Frontal cortex (tissue), 2 donors: ENCODE results near the gene USP17L18.

DNA sequence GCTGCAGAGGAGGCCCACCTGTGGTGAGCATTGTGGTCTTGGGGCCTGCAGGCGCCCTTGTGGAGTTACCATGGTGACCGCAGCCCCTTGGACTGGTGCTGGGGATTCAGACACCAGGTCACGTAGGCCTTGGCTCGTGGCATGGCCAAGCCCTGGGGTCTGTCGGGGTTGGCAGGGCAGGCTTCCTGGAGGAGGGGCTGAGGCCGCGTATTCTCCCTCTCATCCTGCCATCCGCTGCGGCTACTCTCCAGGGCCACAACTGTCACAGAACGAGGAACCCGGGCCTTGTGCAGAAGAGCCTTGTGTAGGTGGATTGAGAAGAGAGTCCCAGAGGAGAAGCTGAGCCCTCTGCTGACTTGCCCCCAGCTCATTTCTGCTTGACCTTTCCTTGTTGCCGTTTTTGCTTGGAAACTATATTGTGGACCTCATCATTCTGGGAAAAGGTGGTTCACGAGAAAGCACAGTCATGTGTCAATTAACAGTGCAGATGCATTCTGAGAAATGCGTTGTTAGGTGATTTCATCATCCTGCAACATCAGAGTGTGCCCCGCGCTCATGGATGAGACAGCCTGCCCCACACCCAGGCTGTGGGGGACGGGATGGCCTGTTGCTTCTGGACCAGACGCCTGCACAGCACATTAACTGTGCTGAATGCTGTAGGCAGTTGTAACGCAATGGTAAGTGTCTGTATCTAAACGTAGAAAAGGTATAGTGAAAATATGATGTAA, 38.4 kb downstream of the TRMT44 start:
- RAMPAGE, long total RNA = no peak

DNA sequence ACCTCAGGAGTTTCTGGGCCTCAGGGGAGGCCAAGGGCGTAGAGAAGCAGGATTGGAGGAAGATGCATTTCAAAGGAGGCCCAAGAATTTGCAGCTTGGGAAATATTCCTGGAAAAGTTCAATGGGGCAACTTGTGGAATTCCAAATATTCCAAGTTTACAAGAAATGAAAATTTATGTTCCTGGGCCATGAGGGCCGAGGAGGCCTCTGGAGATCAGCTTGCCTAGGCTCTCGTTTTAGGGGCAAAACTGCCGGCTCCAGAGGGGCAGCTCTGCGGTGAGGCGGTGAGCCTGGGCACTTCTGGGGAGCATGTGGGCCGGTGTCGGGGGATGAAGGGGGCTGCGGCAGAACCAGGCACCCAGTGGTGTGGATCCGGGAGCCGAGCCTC, 54.7 kb upstream of the GPR78 start:
- RAMPAGE, long total RNA = no peak

DNA sequence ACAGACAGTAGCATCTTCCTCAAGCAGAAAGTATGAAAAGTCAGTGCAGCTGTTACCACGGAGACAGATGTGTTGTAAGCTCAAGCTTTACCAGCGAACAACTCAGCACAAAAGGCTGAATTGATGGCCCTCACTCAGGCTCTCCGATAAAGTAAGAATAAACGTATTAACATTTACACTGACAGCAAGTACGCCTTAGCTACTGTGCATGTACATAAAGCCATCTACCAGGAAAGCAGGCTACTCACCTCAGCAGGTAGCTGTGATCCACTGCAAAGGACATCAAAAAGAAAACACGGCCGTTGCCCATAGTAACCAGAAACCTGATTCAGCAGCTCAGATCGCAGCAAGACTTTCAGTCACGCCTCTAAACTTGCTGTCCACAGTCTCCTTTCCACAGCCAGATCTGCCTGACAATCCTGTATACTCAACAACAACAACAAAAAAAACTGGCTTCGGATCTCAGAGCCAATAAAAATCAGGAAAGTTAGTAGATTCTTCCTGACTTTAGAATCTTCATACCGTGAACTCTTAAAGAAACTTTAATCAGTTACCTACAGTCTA, 97.5 kb upstream of the FAM90A26 start:
- RAMPAGE, long total RNA = no peak

- RAMPAGE, long total RNA = no peak
Observed at GRCh38 chr4:9248330-9248782, at the start of gene USP17L18. Gene USP17L18 (plus strand): TSS chr4:9248630.

- RAMPAGE, long total RNA = no peak
Observed at GRCh38 chr4:9498233-9498999, 54.2 kb downstream of the DEFB131A start.

DNA sequence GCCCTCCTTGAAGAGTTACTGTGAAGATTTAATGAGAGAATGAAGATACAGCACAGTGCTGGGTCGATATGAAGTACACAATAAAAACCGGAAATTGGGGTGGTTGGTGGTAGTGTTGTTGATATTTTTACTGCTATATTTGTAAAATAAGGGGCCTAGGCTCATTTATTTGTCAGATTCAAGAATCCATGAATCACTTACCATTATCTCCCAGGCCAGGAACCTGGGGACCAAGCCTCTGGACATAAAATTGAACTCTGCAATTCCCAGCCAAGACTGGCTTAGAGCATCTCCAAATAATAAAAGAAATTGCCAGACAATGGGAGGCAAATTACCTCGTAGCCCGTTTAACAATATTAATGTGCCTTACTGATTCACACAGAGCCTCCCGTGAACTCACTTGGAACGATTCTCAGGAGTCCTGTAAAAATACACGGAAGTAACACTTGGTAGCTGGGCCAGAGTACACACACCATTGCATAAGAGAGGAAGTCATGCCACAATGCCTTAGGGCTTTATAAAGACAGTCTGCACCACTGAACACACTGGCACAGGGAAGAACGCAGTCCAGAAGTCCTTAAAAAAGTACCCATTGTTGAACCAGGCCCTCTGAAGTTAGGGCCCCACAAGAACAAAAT, 15.2 kb downstream of the SLC2A9 start:
- RAMPAGE, long total RNA = no peak

DNA sequence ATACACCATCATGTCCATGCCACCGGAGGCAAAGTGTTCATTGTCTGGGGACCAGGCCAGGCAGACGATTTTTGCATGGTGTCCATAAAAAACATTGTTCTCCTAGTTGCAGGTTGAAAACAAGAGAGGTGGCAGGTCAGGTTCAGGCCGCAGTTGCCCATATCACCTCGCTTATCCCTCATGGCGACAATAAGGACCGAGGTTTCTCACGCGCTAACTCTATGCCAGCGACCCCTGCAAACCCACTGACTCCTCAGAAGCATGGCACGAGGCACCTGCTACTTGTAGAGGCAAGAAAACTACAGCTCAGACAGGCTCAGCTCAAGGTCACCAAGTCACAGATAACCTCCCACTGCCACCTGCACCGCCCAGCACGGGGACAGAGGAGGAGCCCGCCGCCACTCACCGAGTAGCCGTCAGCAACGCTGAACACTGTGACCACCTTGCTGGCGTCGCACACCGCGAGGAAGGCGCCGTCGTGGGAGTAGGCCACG, 39.2 kb downstream of the WDR1 start:
- RAMPAGE, long total RNA = no peak

- RAMPAGE, long total RNA = no peak
Observed at GRCh38 chr4:10094582-10095676, 21.7 kb downstream of the WDR1 start.

GRCh38 chr4:10118037-10118975, 1.7 kb upstream of the WDR1 start:
- RAMPAGE, long total RNA = no peak

- RAMPAGE, long total RNA = no peak
Observed at GRCh38 chr4:10123250-10124029, 6.8 kb upstream of the WDR1 start.

DNA sequence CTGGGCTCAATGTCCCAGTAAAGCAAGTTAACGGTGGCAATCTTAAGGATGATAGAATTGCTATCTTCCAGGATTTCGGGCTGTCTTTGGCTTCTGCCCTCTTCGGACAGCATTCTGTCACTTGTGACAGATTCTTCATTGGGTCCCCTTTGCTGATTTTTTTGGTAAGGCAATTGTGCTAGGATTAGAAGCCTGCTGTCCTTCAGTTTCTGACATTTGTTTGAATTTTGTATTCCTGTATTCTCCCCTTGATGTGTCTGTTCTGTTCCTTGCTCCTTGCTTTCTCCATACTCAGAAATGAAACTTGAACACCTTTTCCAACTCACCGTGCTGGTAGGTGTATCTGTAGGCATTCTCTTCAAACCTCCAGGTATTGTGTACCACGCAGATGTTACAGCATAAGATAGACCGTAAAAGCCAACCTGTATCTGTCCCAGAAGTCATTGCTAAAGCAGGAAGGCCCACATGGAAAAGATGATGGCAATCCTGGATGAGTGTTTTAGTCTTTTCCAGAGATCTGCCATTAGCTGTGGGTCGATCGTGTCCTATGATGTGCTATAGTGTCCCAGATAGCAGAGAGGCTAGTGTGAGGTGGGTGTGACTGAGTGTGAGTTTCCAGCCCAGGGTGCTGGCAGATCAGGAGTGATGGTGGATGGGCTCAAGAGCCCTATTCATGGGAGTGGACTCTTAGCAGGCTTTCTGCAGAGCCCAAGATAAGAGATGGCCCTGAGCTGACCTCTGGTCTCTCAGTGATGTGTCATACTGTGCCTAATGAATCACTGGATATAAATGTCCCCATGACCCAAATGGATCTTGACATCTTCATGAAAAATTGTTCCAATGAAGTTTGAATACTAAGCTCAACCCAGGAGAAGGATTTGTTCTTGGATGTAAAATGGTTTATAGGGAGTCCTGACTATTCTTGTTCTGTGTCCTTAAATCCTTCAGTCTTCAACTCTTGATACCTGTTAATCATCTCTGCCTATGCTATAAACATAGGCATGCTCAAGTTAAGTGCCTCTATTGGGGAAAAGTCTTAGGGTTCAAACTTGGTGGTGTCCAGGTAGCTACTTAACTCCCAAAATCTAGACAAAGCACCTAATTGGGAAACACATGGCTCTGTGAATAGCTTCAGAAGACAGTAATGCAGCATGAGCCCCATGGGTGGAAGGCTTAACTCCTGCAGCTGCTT, 69.1 kb upstream of the WDR1 start:
- RAMPAGE, long total RNA = no peak

DNA sequence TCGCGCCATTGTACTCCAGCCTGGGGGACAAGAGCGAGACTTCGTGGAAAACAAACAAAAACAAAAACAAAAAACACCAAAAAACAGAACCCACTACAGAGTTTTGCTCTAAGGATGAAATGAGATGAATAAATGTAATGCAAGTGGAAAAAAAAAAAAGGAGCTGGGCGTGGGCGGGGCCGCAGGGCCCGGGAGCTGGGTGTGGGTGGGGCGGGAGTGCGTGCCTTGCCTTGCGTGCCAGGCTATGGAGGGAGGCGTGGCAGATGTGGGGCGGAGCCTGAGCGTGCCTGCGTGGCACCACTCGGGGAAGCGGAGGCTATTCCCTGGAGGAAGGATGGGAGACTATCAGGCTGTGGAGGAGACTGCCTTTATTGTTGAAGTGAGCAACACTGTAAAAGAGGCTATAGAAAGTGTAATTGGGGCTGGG, 46.5 kb downstream of the ZNF518B start:
- RAMPAGE, long total RNA = no peak

- RAMPAGE, long total RNA = no peak
Observed at GRCh38 chr4:10461185-10461866, 4.1 kb upstream of the ZNF518B start.

DNA sequence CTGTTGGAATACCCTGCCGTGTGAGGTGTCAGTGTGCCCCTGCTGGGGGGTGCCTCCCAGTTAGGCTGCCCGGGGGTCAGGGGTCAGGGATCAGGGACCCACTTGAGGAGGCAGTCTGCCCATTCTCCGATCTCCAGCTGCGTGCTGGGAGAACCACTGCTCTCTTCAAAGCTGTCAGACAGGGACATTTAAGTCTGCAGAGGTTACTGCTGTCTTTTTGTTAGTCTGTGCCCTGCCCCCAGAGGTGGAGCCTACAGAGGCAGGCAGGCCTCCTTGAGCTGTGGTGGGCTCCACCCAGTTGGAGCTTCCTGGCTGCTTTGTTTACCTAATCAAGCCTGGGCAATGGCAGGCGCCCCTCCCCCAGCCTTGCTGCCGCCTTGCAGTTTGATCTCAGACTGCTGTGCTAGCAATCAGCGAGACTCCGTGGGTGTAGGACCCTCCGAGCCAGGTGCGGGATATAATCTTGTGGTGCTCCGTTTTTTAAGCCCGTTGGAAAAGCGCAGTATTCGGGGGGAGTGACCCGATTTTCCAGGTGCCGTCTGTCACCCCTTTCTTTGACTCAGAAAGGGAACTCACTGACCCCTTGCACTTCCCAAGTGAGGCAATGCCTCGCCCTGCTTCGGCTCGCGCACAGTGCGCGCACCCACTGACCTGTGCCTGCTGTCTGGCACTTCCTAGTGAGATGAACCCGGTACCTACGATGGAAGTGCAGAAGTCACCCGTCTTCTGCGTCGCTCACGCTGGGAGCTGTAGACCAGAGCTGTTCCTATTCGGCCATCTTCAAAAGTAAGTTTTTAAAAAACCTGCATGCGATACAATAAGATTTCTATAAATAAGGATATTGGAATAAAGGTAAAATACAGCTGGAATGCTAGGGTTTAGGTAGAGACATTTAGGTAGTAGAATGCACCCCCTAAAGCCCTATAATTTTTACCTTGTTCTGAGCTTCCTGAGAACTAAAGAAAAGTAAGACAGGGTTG, 362.2 kb downstream of the HS3ST1 start:
- RAMPAGE, long total RNA = no peak

GRCh38 chr4:11336642-11336874, 92.1 kb downstream of the HS3ST1 start:
- RAMPAGE, long total RNA = no peak

GRCh38 chr4:11401126-11401508, 27.6 kb downstream of the HS3ST1 start:
- RAMPAGE, long total RNA = no peak

- RAMPAGE, long total RNA = no peak
Observed at GRCh38 chr4:11489295-11489705, 60.6 kb upstream of the HS3ST1 start.

- RAMPAGE, long total RNA = no peak
Observed at GRCh38 chr4:11722272-11722875, 293.7 kb upstream of the HS3ST1 start.

DNA sequence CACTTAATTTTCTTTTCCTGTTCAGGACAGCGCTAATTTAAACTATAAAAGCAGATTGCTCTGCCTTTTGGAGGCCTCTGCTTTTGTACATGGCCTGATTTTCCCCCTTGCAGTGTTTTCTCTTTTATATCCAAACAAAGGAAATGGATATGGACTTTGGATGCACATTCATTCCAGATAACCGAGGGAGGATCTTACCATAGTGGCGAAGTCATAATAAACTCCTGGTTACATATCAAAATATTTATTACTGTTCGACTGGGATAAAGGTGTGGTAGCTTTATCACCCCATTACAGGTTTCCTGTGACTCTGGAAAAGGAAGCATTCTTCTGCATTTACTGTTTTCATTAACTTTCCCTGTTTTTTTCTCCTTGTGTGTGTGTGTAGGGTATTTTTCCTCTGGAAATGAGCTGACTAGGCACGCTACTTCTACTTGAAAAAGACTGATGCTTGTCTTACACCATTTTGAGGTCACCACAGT, 373.2 kb upstream of the HS3ST1 start:
- RAMPAGE, long total RNA = no peak

GRCh38 chr4:12116171-12116476, 687.4 kb upstream of the HS3ST1 start:
- RAMPAGE, long total RNA = no peak